Endometrial microvascular endothelial cells (primary cell): ENCODE measurements around the gene DYNLT4.

DNA sequence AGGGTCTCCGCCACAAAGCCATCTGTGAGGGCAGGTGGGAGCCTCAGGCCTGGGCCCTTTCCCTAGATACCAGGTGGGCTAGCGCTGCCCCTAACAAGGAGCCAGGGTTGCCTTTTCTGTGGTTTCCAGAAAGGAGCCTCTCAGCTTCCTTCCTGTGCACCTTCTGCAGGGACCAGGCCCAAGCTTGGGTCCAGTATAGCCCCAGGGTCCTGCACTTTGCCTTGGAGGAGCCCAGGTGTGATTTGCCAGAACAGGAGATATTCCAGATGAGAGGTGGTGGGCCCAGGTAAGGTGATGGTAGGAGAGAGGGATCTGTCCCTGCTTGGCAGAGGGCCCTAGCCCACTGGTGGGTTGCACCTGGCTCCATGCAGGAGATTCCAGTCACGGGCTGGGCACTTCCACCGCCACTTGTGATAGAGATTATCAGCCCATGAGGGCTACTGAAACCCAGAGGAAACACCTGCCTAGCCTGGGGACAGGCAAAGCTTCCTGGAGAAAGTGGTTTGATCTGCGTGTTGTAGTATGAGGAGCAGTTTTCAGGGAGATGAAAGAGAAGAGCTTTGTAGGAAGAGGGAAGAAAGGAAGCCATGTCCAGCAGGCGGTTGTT is 1.1 kb downstream of the CCDC24 start:
- RAMPAGE, long total RNA: no peak

- RAMPAGE, long total RNA: no peak
These were observed 5.9 kb downstream of the CCDC24 start for GRCh38 chr1:43997140-43997956.

GRCh38 chr1:44023699-44024147 is 7.5 kb downstream of the SLC6A9 start:
- RAMPAGE, long total RNA: no peak

DNA sequence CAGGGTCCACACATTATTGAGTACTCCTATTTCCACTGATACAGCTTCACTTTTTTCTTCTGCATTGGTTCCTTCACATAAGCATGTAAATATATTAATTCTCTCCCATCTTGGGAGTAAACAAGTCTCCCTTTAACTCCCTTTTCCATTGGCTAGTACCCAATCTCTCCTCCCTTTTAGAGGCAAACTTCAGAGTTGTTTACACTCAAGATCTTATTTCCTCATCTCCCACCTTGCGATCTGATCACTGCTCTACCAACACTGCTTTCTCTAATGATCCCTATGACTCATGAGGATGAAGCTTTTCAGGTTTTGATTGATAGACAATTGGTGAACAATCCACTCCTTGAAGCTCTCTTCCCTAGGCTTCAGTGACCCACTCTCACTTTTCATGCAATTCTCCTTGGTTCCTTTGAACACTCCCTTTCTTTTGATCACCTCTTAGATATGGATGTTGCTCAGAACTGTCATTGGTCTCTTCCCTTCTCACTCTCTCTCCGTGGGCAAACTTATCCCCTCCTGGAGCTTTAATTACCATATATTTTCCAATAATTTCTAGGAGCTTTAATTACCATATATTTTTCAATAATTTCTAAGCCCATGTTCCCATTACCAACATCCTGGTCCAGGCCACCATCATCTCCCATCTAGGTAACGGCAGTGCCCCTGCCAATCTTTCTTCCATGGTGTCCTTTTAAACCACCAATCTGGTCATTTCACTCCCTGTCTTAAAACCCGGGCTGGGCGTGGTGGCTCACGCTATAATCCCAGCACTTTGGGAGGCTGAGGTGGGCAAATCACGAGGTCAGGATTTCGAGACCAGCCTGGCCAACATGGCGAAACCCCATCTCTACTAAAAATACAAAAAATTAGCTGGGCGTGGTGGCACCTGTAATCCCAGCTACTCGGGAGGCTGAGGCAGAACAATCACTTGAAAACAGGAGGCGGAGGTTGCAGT is 20.7 kb downstream of the DMAP1 start:
- RAMPAGE, long total RNA: no peak

- RAMPAGE, long total RNA: no peak
These were observed 63.7 kb downstream of the DMAP1 start for GRCh38 chr1:44276650-44277722.

DNA sequence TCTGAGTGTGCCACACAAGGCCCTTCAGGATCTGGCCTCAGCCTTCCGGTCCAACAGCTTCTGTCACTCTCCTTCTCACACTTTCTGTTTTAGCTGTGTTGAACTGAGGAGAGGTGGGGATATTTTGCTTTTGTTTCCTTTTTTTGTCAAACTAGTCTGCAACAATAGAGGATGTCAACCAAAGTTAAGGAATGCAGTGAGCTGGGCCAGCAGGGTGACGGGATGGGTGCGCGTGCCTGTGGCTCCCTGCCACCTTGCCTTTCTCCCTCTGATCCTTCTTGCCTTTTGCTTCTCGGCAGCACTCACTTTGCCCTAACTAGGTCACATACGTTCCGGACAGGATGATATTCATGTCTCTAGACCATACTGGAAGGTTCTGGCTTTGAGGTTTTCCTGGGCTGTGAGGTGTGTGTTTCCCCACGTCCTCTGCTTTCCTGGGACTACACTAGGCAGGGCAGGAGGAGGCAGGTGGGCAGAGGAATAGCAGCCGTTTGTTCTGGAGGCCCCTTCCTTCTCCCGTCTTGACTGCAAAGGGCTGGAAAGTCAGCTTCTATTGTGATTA is 67.7 kb downstream of the RNF220 start:
- RAMPAGE, long total RNA: no peak

DNA sequence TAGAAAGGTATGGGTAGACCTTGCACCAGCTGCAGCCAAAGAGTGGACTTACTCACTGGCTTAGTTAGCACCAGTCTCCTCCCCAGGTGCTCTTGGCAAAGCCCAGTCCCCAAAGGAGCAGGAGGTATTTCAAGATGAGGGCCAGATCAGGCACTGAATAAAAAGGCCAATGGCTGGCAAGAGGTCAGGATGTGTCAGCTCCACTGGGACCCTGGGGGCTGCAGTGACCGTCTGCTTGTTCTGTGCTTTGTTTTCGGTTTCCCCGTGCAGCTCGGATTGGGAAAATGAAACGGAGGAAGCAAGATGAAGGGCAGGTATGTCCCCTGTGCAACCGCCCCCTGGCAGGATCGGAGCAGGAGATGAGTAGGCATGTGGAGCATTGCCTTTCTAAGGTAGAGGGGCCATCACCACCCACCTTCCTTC is 39.0 kb downstream of the TMEM53 start:
- RAMPAGE, long total RNA: no peak

GRCh38 chr1:44643962-44644572 is 30.2 kb downstream of the TMEM53 start:
- RAMPAGE, long total RNA: no peak

- RAMPAGE, long total RNA: no peak
These were observed 10.0 kb downstream of the ARMH1 start for GRCh38 chr1:44684461-44684953.

DNA sequence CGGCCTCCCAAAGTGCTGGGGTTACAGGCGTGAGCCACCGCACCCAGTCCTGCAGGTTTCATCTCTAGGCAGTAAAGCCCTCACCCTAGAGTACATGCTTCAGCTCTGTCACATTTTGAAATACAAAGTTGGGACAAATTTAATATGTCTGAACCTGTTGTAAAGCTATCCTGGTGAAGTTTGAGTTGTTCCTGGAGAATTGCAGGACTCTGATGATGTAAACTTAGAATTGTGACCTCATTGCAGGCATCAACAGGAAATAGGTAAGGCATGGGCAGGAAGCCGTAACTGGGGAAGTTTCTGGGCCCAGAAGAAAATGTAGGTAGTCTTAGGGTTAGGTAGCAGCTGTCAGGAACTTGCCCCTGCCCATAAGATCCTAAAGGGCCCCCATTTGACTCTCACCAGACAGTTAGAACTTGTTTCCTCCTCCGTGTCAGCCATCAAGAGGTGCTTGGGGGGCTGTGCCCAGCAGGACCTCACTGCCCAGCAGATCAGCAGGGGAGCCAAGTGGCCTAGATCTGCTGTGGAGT is 6.6 kb downstream of the KIF2C start:
- RAMPAGE, long total RNA: no peak

DNA sequence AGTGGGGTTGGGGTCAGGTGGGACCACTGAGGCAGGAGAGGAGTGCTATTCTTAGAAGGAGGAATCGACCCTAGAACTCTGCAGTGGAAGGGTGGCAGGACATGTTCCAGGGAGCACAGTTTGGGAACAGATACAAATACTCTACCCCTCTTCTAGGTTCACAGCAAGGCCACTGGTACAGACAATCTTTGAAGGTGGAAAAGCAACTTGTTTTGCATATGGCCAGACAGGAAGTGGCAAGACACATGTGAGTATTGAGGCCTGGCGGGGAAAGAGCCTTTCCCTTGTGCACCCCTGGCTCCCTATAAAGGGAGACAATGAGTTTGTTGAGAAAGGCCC is 17.7 kb downstream of the KIF2C start:
- RAMPAGE, long total RNA: no peak

DNA sequence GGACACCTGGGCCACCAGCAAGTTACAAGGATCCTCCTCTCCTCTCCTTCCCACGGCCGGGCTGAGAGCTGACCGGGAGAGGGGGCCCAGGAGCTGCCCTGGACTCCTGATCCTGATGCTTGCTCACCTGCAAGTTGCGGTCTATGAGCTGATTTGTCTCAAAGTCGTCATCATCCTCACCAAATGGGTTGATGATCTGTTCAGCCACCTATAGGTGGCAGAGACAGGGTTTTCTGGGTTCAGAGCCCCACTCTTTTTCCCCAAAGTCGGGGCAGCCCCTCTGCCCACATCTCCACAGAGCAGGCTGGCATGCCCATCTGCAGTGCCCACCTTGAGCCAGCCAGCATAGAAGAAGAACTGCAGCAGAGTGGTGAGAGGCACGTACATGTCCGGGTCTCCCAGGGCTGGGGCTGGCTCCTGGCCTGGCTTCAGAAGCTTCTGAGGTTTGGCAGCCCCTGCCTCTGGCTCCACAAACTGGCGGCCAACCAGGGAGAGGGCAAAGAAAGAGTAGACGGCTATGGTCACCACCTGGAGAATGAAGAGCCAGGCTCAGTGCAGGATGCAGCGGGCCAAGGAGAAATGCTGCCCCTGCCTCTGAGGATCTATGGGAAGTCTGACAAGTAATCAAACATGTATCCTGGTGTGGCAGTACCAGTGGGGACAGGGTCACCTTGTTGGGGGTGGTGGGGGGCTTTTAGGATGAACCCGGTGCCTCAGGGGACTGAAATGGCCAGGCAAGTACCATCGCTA is 3.0 kb downstream of the BEST4 start:
- RAMPAGE, long total RNA: no peak

DNA sequence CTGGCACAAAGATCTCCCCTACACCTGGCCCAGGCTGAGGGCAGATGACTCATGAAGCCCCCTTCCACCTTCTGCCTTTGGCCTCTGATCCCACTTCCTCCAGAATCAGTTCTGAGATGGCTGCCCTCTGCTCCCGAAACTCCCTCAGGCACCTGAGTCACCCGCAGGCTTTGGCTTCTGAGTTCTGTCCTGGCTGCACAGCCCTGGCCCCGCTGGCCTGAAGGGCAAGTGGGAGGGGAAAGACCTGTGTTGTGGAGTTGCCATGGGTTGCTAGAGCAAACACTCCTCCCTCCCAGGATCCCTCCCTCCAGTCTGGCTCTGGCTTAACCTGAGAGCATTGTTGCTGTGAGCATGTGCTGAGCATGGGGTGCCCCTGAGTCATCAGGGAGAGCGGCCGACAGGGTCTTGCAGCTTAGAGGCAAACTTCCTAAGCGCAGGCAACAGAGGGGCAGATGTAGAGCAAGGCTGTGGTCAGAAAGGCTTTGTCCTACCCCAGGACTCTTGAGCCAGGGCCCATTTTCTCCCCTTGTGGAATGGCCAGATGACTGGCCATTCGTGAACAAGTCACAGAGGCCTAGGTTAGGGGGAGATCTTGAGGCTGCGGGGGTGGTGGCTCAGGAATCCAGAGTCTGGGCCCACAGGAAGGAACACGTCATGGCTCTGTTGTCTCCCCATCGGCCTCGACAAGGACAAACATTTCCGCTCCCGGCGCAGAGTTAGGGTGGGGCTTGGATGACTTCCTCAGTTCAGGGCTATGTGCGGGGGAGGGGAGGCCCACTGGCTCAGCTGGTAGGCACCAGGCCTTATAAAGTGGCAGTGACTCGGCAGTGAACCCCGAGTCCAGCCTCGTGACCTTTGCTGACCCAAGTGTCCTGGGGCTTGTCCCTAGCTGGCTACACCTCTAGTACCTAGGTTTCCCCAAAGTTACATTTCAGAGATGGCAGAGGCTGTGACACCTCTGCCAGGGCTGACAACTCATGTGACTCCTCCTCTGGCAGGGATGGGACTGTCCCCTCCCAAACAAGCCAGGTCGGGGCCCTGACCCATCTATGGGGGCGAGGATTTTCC is at the start of gene DYNLT4:
Gene DYNLT4 (minus strand): TSS at position 179 of the 1,068 bp plus-strand sequence.
- RAMPAGE, long total RNA: no peak

DNA sequence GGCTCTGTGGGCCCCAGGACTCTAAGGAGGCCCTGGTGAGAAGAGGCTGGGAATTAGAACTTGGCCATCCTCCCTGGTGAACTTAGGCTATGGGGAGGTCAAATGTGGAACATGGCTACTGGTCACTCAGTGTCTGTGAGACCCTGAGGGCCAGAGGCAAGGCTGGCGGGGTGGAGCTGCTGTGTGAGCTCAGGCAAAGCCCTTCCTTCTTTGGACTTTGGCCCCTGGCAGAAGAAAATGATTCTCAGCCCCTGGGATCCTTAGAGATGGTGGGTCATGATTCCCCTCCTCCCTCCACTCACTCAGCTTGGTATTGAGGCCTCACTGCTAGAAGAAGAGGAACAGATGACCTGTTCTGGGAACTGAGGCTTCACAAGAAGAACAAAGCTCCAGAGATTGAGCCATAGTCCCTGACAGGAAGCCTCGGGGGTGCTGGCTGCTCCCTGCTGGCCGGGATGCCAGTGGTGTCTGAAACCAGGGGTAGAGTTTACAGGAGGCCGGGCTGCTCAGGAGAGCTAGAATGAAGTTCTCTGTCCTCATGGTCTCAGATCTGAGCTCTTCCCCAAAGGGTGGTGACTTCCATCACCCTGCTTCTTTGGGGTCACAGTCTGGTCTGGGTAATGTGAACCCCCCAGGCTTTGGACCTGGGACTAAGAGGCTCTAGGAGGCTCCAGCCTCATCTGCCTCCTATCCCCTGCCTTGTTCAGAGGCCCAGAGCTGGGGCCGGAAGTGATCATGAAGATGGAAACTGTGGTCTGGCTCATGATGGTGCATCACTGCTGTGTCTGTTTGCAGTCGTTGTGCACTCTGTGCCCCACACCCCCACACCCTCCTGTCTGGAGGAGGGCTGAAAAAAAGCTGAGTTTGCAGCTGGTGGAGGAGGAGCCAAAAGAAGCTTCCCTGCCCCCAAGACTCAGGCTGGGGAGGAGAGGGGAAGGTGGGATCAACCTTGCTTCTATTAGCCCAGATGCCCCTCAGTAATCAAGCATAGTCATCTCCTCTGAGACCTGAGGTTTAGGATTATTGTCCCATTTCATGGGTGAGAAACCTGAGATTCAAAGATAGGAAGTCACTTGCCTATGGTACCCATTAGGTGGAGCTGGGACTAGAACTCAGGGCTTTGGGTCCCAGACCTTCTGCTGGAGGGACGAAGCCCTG is 1.0 kb downstream of the BTBD19 start:
- RAMPAGE, long total RNA: no peak

DNA sequence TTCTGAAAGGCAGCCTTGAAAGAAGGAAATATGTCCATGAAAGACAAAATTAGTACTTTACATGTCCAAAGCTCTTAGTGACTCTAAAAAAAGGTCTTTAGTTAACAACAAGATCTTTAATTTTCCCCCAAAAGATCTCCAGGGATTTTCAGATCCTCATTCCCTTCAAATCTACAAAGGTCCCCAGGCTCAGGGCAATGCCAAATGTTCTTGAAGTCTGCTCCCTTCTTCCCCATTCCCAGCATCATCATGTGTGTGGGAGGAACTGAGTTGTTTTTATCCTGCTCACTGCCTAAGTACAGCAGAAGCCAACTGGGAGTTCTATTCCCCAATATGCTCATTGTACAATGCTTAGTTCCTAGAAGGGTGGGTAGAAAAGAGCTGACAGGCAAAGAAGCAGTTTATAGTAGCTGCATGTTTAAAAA is 60.2 kb upstream of the PTCH2 start:
- RAMPAGE, long total RNA: no peak

GRCh38 chr1:45004256-45005068 is 6.7 kb downstream of the HECTD3 start:
- RAMPAGE, long total RNA: no peak

DNA sequence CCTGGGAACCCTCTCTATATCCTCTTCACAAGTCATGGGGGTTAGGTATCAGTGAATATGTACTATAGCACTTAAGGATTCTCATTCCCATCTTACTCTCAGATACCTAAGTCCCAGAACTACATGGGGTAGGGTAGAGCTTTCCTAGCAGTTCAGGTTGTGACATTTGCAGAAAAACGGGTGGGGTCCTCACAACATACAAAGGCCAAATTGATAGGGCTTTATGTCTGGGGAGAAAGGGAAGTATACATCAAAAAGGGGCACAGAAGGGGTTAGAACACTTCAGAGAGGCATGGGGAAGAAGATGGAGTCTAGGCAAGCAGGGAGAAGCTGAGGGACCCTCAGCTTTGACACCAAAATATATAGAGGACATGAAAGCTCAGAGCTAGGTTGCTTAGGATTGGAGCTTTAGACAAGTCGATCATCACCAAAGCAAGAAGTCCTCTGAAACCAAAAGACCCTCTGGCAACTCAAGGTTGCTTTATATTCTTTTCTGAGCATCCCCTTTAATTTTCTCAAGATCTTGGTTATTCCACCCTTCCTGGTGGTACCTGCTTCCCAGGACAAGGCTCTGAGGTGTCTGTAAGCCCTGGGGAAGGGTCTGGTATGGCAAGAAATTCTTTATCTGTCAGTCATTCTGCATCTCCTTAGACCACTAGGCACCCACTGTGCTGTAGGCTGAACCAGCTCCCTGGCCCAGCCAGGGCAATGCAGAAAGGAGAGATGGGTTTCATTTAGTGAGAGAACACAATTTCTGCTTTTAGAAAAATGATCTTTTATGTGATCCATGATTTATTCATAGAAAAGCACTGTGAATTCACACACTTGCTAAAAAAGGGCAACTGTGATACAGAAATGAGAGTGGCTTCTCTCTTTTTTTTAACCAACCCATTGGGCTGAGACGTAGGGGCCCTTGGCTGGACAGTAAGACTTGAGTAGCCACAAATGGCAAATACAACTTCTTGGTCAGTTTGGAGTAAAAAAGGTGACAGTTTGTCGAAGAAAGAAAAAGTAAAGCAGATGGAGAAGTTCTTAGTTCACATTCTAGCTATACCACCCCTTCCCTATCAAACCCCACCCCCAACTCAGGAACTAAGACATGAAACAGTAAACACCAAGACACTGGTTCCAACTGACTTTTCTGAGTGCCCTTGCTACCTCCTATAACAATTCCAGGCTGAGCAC is 4.0 kb downstream of the UROD start:
- RAMPAGE, long total RNA: no peak

- RAMPAGE, long total RNA: no peak
These were observed 1.4 kb downstream of the HPDL start for GRCh38 chr1:45327691-45328941.

GRCh38 chr1:45606340-45606940 is 17.4 kb downstream of the CCDC17 start:
- RAMPAGE, long total RNA: no peak

GRCh38 chr1:45954392-45954945 is 151.1 kb downstream of the MAST2 start:
- RAMPAGE, long total RNA: no peak